Peyer's patch (tissue), 4 donors: ENCODE measurements around a stretch of chr2.

DNA sequence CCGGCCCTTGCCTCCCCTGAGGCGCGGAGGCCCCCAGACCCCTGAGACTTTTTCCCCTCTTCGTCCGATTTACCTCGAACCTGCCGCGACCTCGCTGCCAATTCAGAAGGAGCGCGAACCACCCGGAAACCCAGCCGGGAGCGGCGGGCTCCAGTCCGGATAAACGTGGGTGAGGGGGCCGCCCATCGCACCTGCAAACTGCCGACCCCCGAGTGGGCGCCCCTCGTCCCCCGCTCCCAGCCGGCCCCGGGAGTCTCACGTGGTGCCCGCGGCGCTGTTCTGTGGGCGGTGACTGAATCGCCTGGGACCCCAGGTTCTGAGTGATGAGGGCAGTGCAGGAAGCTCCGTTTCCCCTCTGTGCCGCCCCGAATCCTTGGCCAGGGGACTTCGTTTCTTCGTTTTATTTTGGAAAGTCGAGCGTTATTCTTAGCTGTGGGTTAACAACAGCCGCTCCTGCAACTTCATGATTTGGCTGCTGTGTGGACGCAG lies 862 bp downstream of the RMND5A start:
- PRO-cap: no peak
- RAMPAGE, long total RNA, 4 experiments: no peak in any of the 4 experiments

- PRO-cap: no peak
- RAMPAGE, long total RNA, 4 experiments: no peak in any of the 4 experiments
Observed at GRCh38 chr2:86794714-86795900, 4.4 kb upstream of the CD8A start.

GRCh38 chr2:86855900-86856302 lies 5.8 kb downstream of the CD8B start:
- PRO-cap: no peak
- RAMPAGE, long total RNA, 4 experiments: no peak in any of the 4 experiments

DNA sequence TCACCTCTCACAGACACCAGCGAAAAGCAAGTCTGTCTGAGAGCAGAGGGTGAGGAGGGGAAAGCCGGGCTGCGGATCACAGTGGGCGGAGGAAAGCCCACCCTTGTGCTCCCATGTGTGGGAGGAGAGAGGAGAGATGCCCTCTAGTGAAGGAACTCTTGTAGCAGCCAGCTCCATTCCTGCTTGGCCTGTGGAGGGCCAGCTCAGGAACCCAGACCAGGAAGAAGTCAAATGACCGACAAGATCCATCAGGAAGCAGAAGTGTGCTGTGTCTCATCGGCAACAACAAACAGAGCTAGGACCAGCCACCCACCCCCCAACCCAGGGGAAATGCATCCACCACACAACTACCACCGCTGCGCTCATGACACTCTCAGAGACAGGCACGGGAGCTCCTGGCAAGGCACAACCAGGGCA lies 321.8 kb upstream of the PLGLB1 start:
- PRO-cap: no peak
- RAMPAGE, long total RNA, 4 experiments: no peak in any of the 4 experiments

GRCh38 chr2:87455206-87455738 lies 292.6 kb upstream of the PLGLB2 start:
- PRO-cap: no peak
- RAMPAGE, long total RNA, 4 experiments: start-site peak on the plus strand in 1 of 4 experiments, at chr2:87455479-87455595 at its widest, 14 reads per replicate

DNA sequence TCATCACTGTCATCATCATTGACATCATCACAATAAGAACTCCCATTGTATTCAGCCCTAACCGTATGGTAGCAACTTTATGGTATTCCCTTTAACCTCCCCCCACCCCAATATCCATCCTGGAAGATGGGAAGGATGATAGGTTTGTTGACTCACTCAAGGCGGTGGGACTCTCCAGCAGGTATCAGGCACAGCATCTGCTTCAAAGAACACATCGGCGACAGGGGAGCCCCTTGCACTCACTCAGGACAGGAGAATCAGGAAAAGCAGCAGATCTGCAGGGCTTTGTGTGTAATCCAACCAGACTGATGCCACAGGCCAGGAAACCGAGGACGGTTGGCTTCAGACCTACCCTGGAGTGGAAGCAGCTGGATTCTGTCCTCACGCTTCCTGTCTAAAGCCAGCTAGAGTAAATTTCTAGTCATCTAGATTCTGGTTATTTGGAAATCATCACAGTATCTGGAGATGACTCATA lies 289.1 kb upstream of the PLGLB2 start:
- PRO-cap: no peak
- RAMPAGE, long total RNA, 4 experiments: no peak in any of the 4 experiments

DNA sequence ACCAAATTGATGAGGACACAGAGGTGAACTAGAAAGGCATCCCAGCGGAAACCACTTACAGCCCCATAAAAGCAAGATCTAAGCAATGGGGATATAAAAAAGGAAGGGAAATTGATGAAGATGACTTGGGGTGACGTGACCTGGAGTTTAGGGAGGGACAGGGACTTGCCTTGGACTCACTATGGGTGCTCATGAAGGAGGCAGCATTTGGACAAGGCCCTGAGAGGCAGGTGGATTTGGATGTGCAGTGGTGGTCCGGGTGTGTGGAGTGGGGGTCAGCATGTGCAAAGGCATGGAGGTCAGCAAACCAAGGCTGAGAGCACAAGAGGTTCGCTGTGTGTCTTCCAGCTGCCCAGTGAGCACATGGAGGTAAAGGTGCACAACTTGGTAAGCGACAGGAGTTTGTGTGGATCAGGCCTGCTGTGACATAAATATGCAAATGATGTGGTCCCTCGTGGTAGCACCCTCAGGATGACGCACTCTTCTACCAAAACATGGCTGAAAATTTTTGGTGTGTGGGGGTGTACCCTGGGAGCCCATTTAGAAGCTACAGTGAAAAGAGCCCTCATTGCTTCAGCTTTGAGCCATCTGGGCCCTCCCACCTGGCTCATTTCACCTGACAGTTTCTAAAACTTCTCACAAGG lies 271.0 kb upstream of the PLGLB2 start:
- PRO-cap: no peak
- RAMPAGE, long total RNA, 4 experiments: no peak in any of the 4 experiments

DNA sequence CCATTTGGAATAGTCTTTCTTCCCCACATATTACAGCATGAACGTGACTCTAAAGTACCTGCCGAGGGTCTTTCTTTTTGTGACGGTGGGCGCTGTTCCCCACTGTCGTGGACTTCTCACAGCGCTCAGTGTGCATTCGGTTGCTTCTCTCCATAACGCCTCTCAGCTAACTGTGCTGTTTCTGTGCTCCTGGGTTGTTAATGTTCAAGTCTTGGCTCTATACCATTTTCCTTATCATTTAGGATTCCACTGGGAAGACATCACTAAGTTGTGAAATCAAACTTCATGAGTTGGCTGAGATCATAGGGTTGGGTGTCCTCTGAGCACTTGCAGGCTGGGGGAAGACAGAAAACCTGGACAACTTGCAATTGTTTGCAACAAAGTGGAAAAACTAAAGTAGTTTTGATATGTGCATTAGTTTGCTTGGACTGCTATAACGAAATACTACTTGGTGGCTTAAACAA lies 270.2 kb upstream of the PLGLB2 start:
- PRO-cap: no peak
- RAMPAGE, long total RNA, 4 experiments: no peak in any of the 4 experiments

- PRO-cap: unidirectional peak, plus-strand start at chr2:87483414
- RAMPAGE, long total RNA, 4 experiments: start-site peak on the minus strand in 1 of 4 experiments, at chr2:87483170-87483224 at its widest, 6 reads per replicate
Observed at GRCh38 chr2:87482887-87483614, 264.8 kb upstream of the PLGLB2 start.

- PRO-cap: no peak
- RAMPAGE, long total RNA, 4 experiments: no peak in any of the 4 experiments
Observed at GRCh38 chr2:87517854-87518518, 229.9 kb upstream of the PLGLB2 start.

DNA sequence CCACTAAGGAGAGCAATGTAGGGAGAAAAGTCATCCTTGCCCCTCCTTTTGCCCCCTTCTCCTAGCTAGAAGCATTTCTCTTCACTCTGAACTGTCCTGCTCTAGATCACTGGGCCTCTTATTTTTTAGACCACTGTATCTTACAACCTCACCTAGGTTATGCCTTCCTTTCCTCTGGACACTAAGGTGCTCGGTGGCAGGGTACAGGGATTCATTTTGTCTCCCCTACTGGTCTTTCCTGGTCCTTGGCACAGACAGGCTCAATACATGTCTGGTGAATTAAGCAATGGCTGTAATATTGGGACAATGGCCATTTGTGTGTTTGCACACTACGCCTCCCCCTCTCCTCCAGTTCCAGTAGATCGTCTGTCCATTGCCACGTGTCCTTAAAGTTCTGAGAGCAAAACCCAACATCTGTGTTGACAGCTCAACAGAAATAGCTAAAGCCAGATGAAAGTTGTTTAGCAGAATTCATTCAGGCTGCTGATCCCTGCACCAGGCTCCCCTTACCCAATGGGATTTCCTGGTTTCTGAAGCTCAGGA lies 8.9 kb upstream of the FABP1 start:
- PRO-cap: no peak
- RAMPAGE, long total RNA, 4 experiments: no peak in any of the 4 experiments

GRCh38 chr2:88177510-88178076 lies 7.4 kb downstream of the THNSL2 start:
- PRO-cap: no peak
- RAMPAGE, long total RNA, 4 experiments: no peak in any of the 4 experiments

DNA sequence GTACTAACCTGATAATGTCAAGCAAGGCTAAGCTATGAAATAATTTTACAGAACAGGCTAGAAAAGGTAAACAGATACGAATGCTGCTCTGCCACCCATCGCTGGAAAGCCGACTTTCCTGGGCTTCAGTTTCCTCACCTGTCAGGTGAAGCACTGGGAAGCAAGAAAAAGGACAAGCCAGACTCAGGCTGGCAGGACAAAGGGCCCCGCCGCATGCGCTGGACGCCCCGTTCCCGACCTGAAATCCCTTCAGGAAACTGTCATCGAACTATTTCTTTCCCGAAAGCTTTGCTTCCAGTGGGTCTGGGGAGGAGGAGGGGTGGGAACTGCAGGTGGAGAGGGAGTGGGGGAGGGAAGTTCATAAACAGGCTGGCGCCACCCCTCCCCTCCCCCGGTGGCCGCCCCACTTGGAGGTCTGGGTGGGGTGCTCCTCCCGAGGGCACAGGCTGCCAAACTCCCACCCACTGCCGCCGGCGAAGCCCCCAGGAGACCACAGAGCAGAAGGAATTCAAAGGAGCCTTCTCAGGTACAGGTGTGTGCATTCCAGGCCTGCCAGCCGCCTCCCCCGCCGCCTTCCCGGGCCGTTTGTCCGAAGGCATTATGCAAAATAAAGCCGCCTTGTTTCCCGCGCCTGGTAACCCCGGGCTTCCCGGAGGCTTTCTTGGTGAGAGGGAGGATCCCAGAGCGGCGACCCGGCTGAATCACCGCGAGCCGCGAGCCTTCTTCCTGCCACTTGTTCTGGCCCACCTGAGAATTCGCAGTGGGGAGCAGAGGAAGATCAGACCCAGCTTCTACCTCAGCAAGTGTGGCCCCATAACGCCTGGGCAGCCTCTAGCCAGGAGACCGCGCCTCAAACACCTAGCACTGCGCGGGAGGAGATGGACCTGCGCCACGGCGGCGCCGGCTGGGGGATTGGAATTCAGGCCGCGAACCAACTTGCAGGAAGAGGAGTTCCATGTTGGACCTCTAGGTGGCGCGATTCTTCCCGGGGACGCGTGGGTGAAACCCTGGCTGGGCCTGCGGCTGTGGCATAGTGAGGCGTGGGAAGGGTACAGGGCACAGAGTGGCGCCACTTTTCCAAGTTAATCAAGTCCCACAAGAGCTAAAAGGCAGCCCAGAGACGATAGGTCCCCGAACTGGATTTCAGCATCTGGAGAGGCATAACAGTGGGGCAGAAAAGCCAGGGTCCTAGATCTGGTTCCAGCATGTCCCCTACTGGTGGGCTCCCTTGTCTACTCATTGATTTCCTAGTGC lies 101.9 kb downstream of the FOXI3 start:
- PRO-cap: no peak
- RAMPAGE, long total RNA, 4 experiments: no peak in any of the 4 experiments

DNA sequence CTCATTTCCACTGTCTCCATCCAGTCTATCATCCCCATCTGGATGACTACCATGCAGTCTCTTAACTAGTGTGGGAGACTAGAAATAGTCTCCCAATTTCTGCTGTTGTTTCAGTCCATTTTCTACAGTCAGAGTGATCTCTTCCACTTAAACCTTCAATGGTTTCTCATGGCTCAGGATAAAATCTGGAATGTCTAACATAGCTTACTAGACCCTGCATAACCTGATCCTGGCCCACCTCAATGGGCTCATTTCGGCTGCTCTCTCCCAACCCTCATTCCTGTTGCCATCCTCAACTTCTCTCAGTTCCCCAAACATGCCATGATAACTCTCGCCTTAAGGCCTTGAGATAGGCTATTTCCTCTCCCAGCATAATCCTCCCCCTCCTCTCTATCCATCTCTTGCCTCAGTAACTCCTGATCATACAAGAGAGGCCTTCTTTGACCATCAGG lies 23.2 kb downstream of the EIF2AK3 start:
- PRO-cap: no peak
- RAMPAGE, long total RNA, 4 experiments: start-site peak on the minus strand in 1 of 4 experiments, centred at position 266 of the sequence, 15 reads per replicate

GRCh38 chr2:88737309-88737683 lies 45.8 kb downstream of the RPIA start:
- PRO-cap: no peak
- RAMPAGE, long total RNA, 4 experiments: no peak in any of the 4 experiments

DNA sequence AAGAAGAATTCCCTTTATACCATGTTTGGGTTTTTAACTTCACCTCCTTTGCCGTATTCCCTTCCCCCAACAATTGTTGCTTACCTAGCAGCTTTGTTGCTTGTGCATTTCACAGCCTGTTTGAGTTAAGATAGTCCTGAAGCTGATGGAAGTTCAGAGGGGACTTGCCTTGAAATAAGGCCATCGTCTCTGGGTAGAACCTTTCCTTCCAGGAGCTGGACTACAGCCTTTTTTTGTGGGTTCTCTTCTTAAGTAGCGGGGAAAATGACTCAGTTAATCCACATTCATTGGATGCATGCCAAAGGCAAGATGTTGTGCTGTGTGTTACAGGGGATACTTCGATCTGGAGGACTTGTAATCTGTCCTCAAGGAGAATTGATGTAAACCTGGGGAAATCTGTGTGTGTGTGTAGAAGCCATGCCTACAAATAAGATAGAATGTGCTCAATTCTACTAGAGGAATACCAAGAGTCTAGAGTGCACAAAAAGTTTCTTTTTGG lies 46.8 kb downstream of the RPIA start:
- PRO-cap: no peak
- RAMPAGE, long total RNA, 4 experiments: no peak in any of the 4 experiments

GRCh38 chr2:88765232-88766394 lies 74.1 kb downstream of the RPIA start:
- PRO-cap: bidirectional peak, plus-strand start at chr2:88765877, minus-strand start at chr2:88765738
- RAMPAGE, long total RNA, 4 experiments: start-site peak on the plus strand in 2 of 4 experiments, at chr2:88765863-88765921 at its widest, 12 to 14 reads per replicate

DNA sequence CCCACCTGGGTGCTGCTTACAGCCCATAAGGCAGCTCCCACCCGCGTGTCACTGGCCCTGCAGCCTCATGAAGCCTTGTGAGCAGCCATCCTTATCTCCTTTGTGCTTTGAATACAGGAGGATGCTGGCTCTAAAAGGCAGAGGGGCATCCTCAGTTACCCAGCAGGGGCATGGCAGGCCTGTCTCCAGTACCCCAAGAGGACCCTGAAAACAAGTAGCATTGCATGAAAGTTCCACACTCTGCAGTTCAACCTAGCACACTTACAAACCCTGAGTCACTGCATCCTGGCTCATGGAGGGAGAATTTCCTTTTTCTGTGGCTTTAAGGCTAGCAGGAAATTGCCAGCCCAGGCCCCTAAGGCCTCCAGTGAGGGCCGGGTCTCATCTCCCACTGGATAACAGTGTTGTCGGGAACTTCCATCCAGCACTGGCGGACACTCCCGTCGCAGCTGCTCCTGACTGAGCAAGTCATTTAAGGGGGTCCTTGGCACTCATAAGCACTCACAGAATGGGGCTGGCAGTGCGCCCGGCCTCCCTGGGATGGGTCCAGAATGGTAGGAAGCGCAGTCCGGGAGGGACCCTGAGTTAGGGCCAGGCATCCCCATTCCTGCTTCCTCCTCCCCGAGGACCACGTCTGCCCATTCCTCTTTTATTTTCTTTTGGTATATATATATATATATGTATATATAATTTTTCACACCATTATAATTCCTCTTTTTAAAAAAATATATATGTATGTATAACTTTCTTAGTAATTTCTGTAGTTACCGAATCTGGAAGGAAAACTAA lies 137.3 kb downstream of the RPIA start:
- PRO-cap: unidirectional peak, plus-strand start at position 398 of the sequence
- RAMPAGE, long total RNA, 4 experiments: no peak in any of the 4 experiments

DNA sequence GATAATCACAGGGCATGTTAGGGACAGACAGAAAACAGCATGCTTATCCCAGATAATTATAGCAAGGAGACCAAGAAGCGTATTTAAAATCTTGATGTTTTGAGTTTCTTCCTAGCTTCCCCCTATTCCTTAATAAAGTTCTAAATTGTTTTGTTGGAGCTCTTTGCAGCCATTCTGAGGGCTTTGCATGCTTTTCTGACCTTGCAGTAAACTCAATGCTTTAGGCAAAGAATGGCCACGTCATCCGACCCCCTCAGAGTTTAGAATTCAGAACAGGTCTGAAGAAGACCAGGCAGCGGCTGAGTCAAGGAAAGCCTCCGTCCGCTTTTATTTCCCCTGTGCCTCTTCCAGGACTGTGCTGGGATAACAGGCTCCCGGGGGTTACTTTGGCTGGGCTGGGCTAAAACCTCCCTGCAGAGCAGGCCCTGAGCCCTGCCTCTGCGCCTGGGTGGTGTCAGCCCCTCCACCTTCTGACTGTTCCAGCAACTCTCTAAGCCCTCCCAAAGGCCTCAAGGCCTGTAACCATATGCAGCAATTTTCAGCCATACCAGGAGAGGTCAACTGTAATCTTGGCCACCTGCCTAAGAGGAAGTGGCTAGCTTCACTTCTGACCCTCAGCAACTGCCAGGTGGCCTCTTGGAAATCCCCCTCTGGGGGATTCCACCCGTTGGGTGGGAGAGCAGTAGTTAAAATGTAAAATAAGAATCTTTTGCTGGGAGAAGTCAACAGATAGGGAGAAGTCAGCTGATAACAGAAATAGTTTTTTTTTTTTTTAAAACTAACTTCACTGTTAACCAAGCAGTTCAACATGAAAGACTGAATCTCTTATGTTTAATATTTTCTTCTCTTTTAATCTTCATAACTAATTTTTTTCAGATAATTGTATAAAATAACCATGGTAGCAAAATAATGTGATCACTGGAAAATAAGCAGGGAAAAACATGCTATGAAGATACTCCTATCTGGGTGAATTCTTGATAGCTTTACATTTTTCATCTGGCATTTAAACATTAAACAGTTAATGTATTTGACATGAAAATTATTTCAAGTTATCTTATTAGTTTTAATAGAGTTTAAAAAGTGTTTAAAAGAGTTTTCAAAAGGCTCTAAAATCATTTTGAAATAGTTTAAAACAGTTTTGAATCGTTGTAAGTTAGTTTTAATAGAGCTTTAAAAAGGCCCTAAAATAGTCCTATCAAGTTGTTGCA lies 166.7 kb downstream of the RPIA start:
- PRO-cap: no peak
- RAMPAGE, long total RNA, 4 experiments: no peak in any of the 4 experiments

GRCh38 chr2:88861275-88861802 lies 169.9 kb downstream of the RPIA start:
- PRO-cap: unidirectional peak, minus-strand start at chr2:88861449
- RAMPAGE, long total RNA, 4 experiments: no peak in any of the 4 experiments